Neural crest cell (in vitro differentiated cells): ENCODE measurements around the genes TANGO6, UTP4 and WWP2.

DNA sequence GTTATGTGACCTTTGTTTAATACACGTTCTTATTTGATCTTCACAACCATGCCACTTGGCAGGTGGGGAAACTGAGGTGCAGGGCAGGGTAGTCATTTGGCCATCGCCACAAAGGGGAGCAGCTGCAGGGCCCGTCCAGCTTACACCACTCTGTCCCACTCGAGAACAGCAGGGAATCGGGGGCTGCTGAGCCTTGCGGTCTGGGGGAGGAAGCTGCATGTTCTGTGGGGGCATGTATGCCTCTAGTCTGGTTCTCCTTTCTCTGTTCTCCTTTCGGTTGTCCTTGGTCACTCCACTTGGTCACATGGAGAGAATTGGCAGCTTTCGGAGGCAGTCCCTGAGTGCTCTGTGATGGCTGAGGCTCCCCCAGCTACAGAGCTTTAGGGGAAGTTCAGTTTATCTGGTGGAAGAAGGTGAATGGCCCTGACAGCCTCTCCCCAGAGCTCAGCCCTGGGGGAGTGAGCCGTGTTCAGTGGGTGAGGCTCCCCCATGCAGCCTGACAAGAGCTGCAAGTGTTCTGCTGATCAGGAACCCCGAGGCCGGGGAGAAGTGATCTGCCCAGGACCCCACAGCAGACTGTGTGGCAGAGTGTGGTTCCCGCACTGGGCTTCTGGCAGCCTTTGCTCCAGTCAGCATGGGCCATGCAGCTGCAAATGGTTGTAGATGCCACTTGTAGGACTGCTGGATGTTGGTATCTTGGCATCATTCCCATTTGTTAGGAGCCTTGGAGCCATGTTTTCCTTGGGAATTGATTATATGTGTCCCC, 22.3 kb upstream of the SMPD3 start:
- PRO-cap, result no peak

DNA sequence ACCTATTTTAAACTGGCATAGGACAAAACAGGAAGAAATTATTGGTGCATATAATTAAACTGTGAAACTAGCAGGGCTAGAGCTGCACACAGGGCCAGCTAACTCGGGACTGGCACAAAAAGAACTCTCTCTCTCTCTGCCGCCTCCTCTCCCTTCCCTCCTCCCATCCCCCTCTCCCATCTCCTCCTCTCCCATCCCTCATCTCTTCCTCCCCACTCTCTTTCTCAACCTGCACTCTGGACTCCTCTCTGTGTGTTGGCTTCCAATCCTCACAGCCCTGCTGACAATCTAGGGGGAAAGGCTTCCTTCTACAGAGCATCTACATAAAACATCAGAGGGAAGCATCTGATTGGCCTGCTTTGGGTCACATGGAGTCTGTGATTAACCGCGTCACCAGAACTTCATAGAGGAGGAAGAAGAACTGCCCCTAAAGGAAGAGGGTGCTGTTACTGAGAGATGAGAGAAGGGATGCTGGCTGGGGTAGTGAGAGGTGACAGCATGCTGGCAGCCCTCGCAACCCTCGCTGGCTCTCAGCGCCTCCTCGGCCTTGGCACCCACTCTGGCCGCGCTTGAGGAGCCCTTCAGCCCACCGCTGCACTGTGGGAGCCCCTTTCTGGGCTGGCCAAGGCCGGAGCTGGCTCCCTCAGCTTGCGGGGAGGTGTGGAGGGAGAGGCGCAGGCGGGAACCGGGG, 12.9 kb upstream of the ZFP90 start:
- PRO-cap, result no peak

GRCh38 chr16:68740930-68741379, 3.9 kb downstream of the CDH1 start:
- PRO-cap, result no peak

GRCh38 chr16:68745413-68745979, 8.4 kb downstream of the CDH1 start:
- PRO-cap, result no peak

DNA sequence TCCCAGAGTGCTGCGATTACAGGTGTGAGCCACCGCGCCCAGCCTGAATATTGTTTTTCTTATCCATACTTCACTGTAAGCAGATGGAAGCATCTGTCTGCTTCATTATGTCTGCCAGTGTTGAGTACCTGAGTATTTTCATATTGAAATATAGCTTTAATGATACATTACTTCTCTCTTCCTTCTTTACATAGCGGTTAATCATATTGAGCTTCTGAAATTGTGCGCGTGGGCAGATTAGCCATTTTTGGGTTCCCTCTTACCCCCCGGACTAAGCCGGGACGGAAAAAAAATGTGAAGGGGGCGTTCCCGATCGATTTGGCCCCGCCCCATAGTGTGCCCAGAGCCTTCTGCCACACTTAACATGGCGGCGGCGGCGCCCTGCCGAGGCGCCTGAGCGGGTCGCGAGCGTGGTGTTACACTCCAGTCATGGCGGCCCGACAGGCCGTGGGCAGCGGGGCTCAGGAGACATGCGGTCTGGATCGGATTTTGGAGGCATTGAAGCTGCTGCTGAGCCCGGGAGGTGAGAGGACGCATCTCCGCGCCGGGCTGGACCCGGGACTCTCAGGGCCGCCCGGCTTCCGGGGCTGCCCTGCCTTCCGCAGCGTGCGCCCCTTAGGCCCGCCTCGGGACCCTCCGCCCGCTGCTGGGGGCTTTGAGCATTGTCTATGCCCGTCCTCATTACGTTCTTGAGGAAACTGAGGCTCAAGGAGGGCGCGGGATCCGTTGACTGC, at the start of gene TANGO6:
Gene TANGO6 (plus strand): TSS at position 343 of the 734 bp plus-strand sequence.
- PRO-cap, result bidirectional peak, plus-strand start at position 414 of the sequence, minus-strand start at position 273 of the sequence

- PRO-cap, result no peak
These were observed 80.4 kb downstream of the TANGO6 start for GRCh38 chr16:68923743-68924148.

DNA sequence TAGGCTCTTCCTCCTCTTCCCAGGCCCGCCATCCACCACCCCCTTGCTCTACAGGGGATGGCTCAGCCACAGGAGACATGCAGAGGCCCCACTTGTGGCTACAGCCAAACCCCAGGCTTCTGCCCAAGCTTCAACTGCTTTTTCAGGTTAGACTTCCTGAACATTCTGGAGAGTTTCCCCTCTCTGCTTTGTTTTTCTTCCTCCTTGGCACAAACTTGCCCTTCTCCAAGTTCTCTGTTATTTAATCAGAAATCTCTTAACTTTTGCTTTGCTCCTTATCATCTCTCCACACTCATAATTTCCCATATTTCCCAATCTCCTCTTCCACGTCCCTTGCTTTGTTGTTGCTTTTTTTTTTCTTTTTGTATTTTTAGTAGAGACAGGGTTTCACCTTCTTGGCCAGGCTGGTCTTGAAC, 18.2 kb upstream of the HAS3 start:
- PRO-cap, result no peak

- PRO-cap, result bidirectional peak, plus-strand start at chr16:69132352, minus-strand start at chr16:69132570; unidirectional peak, minus-strand start at chr16:69132799; unidirectional peak, minus-strand start at chr16:69132953
These were observed at the start of gene UTP4 for GRCh38 chr16:69132412-69133199. Gene UTP4 (plus strand): TSS chr16:69132649.

DNA sequence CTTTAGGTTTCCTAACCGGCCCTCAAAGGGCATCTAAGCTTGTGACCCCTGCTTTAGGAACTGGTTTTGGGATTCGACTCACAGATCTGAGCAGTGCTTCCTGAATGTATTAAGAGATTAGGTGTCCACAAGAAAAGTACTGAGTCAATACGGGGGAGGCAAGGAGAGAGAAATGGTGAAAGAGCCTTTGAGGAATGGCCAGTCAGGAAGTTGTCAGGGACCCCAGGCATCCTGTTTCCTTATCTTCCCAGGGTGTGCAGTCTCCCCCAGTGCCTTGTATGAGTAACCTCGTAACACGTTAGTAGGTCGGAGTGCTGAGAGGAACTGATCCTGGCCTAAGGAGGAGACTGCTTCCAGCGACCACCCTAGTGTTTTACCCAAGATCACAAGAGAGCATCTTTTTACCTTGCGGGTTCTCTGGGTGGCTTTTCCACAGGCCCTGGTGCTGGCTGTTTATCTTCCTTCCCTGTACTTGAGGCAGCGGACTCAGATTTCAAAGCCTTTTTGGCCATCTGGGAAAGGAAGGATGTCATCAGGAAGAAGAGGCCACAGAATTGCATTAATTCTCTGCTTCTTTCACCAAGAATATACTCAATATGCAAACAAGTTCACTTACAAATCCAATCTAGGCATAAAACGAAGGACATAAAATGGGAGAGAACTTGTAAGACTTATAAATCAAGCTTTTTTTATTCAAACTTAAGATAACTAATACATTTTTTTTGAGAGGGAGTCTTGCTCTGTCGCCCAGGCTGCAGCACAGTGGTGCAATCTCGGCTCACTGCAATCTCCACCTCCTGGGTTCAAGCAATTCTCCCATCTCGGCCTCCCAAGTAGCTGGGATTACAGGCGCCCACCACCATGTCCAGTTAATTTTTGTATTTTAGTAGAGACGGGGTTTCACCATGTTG, 16.6 kb upstream of the TMED6 start:
- PRO-cap, result no peak

GRCh38 chr16:69566088-69566789, 473 bp downstream of the NFAT5 start:
- PRO-cap, result bidirectional peak, plus-strand start at chr16:69566322, minus-strand start at chr16:69566351

DNA sequence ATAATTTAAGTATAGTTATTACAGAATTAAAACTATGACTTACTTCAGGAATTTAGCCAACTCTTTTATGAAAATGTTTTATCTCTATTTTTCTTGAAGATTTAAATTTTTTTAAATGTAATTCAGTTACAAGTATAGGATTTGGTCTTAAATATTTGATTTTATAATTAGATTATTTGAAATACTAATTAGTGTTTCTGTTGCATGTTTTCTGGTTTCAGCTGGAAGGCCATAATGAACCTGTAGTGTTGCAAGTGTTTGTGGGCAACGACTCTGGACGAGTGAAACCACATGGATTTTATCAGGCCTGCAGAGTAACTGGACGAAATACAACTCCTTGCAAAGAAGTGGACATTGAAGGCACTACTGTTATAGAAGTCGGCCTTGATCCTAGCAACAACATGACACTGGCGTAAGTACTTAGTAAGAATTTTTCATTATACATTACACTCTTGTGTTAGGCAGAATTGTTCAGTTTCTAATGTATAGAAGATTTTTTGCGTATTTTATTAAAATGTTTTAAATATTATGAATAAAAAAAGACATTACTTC, 70.9 kb downstream of the NQO1 start:
- PRO-cap, result no peak

GRCh38 chr16:69728274-69728952, 2.1 kb upstream of the NQO1 start:
- PRO-cap, result no peak

DNA sequence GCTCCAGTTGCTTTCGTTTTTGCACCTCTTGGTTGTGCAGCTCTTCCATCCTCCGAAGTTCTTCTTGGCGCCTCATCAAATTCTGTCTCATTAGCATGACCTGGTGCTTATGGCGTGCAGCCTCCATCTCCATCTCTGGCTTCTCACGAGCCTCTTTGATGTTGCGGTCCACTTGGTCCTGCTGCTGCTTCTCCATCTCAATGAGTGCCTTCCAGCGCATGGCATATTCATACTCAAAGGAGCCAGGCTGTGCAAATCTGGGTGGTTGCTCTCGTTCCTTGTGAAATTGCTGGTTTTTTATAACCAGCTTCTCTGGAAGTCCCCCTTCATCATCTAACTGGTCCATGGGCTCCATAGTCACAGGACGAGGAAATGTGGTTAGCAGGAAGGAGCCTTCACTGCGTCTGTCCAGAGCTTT, 2.2 kb upstream of the NOB1 start:
- PRO-cap, result no peak

DNA sequence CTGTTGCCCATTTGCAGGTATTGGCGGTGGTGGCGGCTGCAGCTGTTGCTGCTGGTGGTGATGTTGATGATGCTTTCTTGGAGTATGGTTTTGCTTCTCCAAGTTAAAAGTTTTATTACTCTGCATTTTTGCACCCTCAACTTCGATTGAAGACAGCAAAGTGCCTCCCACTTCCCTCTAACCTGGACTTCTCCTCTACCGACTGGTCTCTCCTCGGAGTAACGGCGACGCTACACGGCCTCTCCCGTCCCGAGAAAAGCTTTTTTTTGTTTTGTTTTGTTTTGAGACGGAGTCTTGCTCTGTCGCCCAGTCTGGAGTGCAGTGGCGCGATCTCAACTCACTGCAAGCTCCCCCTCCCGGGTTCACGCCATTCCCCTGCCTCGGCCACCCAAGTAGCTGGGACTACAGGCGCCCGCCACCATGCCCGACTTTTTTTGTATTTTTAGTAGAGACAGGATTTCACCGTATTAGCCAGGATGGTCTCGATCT, 3.1 kb upstream of the NOB1 start:
- PRO-cap, result no peak

DNA sequence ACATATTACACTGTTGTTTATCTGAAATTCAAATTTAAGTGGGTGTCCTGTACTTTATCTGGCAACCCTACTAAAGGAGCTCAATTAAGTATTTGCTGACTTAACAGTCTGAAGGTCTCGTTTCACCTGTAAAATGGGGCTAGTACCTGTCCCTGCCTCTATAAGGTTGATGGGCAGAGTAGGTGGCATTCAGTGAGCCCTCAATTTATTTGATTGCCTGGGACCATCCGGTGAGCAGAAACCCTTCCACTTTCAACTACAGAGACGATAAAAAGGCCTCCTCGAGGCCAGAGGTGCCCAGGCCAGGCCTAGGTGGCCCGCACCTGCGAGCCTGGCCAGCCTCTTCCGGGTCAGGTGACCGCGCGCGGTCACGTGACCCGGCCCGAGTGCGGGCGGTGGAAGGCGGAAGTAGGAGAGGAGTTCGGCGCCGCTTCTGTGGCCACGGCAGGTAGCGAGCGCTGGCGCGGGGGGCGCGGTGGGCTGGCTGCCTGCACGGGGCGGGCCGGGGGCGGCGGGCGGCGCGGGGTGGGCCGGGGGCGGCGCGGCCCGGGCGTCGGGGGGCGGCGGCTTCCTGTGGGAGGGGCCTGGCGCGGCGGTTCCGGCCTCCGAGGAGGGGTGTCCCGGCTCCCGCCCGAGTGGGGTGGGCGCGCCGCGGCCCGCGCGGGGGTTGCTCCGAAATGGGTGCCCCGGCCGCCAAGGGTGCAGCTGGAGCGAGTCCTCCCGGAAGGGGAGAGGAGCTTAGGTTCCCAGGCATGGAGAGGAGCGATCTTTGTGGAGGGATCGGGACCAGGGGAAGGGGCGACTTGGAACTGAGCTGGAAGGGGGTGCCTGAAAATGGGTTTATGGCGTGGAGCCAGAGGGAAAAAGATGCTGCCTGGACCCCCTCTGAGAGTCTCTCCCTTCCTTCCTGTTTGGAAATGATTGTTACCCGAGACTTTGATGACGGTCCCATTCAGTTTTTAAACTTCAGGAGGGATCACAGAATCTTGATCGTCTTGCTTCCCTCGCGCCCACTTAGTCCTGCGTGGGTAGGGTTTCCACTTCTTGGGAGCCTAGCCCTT, at the start of gene WWP2:
Gene WWP2 (plus strand): TSS at position 389 of the 1,061 bp plus-strand sequence.
- PRO-cap, result bidirectional peak, plus-strand start at position 380 of the sequence, minus-strand start at position 347 of the sequence

DNA sequence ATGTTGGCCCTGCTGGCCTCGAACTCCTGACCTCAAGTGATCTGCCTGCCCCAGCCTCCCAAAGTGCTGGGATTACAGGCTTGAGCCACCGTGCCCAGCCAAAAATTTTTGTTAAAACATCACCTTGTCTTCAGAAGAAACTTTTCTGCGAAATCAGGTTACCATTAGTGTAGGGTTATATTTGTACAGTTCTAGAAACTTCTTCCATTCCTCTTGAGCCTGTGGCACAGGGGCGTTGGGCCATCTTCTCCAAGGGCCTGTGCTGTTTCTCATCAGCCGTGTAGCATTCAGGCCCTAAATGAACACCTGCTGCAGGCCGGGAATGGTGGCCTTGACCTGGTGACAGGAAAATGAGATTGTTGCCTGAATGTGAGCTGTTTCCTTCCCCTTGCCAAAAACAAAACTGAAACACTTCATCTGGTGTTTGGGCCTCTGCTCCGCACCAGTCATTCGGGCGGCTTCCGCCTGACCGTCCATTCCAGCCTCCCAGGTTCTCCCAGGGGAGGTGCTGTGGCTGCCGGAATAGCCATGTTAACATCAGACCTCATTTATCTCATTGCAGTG, 61.6 kb downstream of the WWP2 start:
- PRO-cap, result no peak

- PRO-cap, result no peak
These were observed 78.0 kb downstream of the WWP2 start for GRCh38 chr16:69839967-69840638.

GRCh38 chr16:69926334-69926669, 24.8 kb upstream of the CLEC18A start:
- PRO-cap, result no peak

DNA sequence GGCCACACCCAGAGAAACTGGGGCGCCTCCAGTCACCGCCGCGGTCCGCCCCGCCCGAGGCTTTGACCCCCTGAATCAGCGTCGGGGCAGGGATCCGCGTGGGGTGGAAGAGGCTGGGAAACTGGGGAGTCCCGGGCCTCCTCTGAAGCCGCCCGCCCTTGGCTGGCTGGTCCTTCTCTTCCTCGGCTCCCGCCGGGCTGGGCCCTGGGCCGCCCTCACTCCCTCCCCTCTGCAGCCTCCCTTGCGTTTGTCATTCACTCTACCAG, 14.5 kb downstream of the CLEC18A start:
- PRO-cap, result no peak

GRCh38 chr16:70018205-70018685, 67.1 kb downstream of the CLEC18A start:
- PRO-cap, result no peak